Cardiac fibroblast (primary cell): Measurements from ENCODE around the genes ECE2, MAGEF1 and SENP2.

GRCh38 chr3:184187231-184187935 lies 1.4 kb downstream of the ABCF3 start:
- RRBS = no CpG with 5 or more reads among the region's 10 CpGs

DNA sequence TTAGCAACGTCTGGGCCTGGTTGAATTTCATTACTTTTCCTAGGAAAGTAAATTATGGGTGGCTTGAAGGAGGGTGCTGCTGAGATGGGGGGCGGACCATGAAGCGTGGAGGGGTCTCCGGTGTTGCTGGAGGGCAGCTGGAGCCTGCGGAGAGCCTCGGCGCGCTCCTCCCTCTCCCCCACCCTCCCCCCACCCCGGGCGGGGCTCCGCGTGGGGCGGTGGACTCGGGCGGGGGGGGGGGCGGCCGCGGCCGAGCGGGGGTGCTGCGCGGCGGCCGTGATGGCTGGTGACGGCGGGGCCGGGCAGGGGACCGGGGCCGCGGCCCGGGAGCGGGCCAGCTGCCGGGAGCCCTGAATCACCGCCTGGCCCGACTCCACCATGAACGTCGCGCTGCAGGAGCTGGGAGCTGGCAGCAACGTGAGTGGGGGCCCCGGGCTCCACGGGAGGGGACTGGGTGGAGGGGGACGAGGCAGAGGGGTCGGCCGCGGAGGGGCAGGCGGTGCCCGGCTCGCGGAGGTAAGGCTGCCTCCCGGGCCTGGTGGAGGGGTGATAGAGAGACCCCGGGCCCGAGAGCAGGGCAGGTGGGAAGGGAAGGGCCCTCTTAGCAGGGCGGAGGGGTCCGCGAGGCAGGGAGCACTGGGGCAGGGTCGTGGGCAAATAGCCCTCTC lies at the start of gene ECE2:
Gene ECE2, plus strand, starts transcription at position 247 of the 668 bp plus-strand sequence.
- RRBS = 4% methylated on average over 16 of the region's 56 CpGs

DNA sequence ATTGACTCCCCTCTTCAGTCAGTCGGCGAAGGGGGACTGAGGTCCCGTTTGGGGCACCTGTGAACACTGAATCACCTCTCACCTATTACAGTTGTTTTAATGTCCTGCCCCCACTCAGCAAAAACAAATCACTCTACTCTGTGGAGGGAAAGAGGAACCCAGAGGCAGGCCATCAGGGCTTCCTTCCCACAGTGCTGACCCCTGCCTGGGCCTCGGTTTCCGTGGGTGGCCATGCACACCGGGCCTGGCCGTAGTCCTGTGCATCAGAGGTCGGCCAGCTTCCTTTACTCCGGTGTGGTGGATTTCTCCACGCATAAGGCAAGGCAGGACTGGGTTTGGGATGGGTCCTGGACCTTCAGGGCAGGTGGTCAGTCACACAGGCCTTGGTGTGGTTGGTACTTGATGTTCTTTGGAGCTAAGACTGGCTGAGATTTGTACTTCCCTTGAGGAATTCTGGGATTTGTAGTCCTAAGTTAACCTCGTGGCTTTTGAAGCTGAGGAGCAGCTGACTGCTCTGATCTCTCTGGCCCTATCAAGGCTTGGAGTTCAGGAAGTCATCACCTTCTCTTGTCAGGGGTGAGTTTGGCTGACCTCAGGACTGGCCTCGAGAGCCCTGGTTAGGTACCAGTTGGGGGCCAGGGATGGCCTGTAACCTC lies 639 bp upstream of the FAM131A start:
- RRBS = 17% methylated on average over 4 of the region's 12 CpGs

GRCh38 chr3:184351221-184352585 lies 9.7 kb downstream of the CLCN2 start:
- RRBS = no CpG with 5 or more reads among the region's 28 CpGs

DNA sequence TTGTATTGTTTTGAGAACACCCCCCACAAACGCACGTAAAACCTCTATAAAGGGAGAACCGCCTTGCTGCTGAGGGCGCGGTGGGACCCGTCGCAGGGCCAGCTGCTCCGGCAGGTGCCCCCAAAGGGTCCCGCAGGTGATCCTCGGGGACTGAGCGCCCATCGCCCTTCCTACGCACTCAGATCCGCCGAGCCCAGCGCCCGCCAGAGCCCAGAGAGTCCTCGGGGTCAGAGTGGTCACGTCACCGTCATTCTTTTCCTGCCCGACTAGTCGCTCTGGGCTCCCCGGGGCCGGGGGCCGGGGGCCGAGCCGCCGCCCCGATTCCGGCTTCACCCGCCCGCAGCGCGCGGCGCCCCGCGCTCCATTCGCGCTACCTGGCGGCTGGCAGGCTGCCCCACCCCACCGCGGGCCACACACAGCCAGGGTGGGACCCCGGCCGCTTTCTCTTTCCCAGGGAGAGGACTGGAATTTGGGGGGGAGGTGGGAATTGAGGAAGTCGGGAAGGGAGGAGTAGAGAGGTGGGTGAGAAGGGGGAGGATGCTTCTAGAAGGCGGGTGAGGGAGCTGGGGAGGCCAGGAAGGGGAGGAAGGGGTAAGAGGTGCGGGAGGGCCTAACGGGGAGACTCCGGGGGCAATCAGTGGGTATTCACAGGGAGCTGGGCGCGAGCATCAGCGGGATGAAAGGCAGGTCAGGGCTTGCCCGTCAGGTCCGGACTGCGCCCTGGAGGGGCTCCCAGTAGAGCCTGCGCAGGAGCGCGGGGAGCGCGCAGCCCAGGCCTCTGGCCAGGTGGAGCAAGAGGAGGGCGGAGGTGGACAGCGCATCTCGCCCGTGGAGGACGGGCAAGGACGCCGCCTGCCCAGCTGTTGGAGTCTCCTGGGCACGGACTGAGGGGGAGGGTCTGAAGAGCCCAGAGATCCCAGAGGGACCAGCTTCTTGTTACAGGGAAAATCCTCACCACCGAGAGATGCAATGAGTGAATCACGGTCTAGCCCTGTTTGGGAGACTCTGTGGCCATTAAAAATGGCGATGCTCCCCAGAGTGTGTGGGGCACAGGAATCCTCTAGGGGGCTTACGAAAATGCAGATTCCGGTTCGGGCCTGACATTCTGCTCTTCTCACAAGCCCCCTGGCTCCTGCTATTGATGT lies 35.9 kb upstream of the EPHB3 start:
- RRBS = 2% methylated on average over 3 of the region's 75 CpGs

- RRBS = 2% methylated on average over 9 of the region's 59 CpGs
Observed at GRCh38 chr3:184562444-184563294, 1.1 kb downstream of the EPHB3 start.

GRCh38 chr3:184711767-184712592 lies at the start of gene MAGEF1:
Gene MAGEF1 (minus strand): TSS chr3:184712064.
- RRBS = 2% methylated on average over 20 of the region's 56 CpGs

DNA sequence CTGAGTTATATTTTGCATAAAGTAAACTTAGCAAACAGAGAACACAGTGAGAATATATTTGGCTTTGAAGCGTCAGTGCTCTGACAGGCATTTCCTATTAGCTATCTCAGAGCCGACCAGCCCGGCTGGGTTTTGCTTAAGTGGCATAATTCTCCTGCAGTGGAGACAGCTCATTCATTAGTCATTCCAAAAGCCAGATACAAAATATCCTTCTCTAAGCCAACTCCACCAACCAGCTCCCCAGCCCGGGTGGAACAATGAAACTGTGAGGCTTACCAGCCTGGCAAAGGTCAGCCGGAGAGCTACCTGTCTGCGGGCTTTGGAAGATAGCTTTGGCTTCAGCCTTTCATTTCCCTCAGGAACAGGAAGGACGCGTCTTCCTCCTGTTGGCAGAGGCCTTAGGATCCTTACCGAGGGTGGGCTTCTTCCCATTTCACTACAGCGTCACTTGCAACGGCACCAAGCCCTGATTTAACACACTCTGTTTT lies 26.3 kb upstream of the MAGEF1 start:
- RRBS = 10% methylated on average over 1 of the region's 11 CpGs

GRCh38 chr3:184786683-184786970 lies 25.3 kb upstream of the VPS8 start:
- RRBS = no CpG with 5 or more reads among the region's 4 CpGs

- RRBS = no CpG with 5 or more reads among the region's 5 CpGs
Observed at GRCh38 chr3:185151101-185151513, 1.8 kb downstream of the C3orf70 start.

- RRBS = no CpG with 5 or more reads among the region's 2 CpGs
Observed at GRCh38 chr3:185225200-185226211, 28.3 kb downstream of the EHHADH start.

DNA sequence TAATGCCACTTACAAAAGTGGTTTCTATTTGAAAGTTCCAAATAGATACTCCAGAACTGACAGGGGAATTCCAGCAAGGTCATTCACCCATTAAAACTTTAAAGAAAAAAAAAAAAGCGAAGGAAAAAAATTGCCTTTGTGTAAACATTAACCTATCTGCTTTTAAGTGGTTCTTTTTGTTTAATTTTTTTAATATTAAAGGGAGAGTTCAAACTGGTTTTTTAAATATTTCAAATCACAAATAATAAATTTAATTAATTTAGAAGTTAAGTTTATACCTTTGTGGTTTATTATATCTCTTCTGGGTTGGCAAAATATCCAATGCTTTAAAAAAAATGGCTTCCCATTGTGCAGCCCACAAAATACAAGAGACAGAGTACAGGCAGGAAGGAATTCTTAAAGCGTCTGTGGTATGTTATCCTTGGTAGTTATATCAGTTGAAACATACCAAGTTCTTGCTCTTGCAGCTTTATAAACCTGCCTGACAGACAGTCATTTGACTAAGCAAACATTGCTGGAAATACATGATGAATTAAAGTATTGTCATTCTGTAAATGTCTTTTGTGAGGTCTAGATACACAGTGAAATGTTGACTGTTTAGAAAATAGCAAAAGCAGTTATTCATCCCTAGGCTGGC lies 45.0 kb upstream of the MAP3K13 start:
- RRBS = no CpG with 5 or more reads among the region's 2 CpGs

DNA sequence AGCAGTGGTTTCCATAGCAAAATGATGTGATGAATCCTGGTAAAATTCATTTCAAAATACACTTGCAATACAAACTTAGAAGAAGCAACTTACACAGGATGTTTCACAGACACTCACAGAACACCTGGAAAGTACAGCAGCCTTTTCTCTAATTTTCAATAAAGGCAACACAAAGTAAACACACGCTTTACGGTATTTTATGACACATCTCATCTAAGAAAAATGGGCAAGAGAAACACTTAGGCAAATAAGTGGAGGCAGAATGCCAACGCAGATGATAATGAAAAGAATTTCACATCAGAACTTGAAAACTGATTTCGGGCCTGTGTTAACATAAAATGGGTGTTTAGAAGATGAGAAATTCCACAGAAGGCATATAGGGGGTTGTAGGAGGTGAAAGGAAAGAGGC lies 25.7 kb upstream of the MAP3K13 start:
- RRBS = no CpG with 5 or more reads among the region's 4 CpGs

- RRBS = no CpG with 5 or more reads among the region's 4 CpGs
Observed at GRCh38 chr3:185364141-185364695, 1.3 kb downstream of the MAP3K13 start.

GRCh38 chr3:185405974-185406323 lies 43.0 kb downstream of the MAP3K13 start:
- RRBS = no CpG with 5 or more reads among the region's 2 CpGs

- RRBS = no CpG with 5 or more reads among the region's 16 CpGs
Observed at GRCh38 chr3:185428284-185428983, 65.5 kb downstream of the MAP3K13 start.

GRCh38 chr3:185585788-185586922 lies at the start of gene SENP2:
Gene SENP2 (plus strand): TSS chr3:185586295.
- RRBS = 2% methylated on average over 24 of the region's 74 CpGs

DNA sequence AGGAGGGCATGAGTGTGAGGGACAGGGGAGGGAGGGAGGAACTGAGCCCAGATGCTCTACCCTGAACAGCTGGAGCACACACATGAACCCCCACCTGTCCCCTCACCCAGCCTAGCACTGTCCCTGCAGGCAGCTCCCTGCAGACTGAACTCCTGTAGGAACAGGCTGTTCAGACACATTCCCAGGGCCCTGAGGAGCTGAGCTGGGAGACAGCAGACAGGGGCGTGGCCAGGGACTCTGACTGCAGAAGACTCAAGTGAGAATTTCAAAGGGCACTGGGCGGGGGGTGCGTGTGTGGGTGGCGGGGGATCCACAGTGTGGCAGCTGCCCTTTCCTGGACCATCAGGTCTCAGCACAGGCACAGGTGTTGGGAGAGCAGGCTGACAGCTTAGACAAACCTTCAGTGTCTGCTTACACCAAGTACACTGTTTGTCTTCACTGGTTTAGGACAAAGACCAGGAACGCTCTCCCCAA lies 59.9 kb downstream of the SENP2 start:
- RRBS = no CpG with 5 or more reads among the region's 5 CpGs

DNA sequence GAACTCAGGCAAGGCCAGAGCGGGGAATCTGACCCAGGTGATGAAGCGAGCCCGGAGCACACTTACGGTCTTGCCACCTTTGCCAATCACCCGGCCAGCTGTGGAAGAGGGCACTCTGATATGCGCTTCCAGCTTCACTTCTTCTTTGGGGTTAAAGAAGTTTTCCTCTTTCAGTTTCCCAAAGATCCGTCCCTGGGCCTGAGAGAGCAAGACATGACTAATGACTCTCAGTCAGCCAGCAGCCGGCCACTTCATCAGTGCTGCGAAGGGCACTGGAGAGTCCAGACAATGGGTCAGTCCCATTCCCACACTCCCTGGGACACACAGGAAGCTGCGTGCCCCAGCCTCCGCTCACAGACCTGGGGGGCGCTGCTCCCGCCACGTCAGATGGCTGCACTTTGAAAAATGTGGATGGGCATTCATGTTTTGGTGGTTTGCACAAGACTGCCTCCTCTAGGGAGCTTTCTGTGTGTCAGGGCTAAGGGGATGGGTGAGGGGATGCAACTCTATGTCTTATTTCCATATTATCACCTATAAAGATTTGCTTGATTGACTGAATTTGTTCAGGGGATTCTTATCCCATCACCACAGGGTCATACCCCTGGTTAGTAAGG lies 63.3 kb downstream of the SENP2 start:
- RRBS = 98% methylated on average over 2 of the region's 14 CpGs

GRCh38 chr3:185669411-185670290 lies 83.6 kb downstream of the SENP2 start:
- RRBS = no CpG with 5 or more reads among the region's 4 CpGs